ENCODE data around the gene METAP1D.

GRCh38 chr2:170362680-170363616 lies 185.0 kb downstream of the MYO3B start:
- PRO-cap = no peak
- RAMPAGE, long total RNA, 3 experiments = no peak in any of the 3 experiments

DNA sequence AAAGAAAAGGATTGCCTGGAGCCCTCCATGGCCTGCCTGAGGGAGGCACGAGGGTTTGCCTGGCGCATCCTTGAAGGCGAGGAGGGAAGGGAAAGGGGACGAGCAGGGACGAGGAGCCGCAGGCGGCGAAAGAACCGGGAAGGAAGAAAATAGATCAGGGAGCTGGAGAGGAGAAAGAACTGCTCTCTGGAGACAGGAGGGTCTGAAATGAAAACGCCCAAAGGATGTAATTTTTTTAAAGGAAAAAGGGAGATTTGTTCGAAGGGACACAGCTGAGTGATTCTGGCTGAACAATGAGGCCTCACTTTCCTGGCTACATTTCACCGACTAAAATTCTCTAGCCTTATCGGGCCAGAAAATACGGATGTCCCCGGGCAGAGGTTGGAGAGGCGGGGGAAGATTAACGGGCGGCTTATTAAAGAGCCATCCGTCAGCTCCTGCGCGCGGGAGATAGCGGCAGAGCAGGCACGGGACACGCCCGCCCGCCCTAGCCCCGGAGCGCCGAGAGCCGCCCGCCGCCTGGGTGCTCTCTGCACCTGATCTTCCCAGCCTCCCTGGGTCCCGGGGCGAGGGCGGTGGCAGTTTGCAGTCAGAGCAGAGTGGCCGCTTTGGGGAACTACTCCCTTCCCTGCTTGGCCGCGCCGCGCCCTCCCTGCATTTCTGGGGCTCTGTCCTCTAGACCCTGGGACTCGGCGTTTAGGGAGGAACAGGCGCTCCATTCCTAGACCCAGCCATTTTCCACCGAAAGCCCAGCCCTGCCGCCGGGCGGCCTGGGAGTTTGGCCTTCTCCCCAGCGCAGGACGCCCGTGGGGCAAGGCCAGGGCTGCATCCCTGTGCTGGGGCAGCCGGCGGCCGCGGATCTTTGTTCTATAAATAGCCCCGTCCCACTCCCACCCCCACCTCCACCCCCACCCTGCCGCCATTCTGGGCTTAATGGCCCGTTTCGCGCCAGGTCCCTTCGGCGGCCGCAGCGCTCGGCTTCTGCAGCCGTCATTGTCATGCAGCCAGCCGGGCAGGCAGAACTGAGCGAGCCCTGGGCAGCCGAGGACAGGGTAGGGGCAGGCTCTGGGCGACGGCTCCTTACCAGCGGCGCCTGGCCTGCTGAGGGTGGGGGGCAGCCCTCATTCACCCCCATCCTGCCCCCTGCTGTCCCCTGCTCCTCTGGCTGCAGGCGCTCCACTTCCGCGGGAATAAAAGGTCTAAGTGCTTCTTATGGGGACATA lies 6.5 kb downstream of the GAD1 start:
- PRO-cap = no peak
- RAMPAGE, long total RNA, 3 experiments = no peak in any of the 3 experiments

DNA sequence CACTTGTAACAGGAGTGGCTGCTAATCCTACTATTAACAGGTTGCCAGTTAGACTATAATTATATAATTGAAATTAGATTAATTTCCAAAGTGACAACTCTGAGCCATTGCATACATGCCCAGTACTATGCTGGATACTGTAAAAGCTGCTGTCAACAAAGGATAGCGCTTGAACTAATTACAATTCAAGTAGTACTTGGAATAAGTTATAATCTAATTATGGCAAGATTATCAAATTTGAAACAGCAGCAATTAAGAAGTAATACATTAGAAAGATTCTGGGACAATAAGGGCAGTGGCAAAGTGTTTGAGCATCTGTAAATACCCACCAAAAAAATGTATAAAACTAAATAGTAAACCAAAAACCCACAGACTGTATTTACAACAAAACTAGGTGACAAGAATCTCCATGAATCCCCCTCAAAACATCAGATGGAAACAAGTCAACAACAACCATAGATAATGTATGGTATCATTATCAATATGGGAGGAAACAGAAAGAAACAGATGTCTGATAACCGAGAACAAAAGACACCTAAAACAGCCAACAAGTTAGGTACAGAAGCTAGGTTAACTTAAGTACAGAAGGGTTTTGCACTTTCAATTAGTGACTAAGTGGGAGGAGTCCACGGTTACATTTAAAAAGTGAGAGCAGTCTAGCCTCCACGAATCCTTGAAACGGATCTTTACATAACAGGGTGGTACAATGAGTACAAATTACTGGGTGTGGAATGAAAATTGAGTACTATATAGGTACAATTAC lies 76.9 kb downstream of the TLK1 start:
- PRO-cap = no peak
- RAMPAGE, long total RNA, 3 experiments = no peak in any of the 3 experiments

DNA sequence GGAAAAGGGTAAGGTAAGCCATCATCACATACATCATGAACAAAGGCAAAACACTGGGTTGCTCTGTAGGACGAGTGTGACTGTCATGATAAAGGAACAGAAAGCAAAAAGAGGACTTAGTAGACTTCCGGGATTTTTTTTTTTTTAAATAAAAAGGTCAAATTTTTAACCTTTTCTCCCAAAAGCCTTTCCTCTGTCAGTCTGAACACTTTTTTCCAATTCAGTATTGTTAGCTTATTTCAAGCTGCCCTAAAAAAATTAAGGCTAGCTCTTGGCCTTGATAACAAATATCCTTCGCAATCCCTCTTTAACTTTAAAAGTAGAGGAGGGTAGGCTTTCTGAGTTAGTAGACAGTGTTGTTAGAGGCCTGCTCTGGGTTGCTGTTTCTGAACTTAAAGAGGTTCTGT lies 103.2 kb downstream of the METTL8 start:
- PRO-cap = no peak
- RAMPAGE, long total RNA, 3 experiments = no peak in any of the 3 experiments

GRCh38 chr2:171354578-171354954 lies 79.2 kb downstream of the METTL8 start:
- PRO-cap = no peak
- RAMPAGE, long total RNA, 3 experiments = no peak in any of the 3 experiments

DNA sequence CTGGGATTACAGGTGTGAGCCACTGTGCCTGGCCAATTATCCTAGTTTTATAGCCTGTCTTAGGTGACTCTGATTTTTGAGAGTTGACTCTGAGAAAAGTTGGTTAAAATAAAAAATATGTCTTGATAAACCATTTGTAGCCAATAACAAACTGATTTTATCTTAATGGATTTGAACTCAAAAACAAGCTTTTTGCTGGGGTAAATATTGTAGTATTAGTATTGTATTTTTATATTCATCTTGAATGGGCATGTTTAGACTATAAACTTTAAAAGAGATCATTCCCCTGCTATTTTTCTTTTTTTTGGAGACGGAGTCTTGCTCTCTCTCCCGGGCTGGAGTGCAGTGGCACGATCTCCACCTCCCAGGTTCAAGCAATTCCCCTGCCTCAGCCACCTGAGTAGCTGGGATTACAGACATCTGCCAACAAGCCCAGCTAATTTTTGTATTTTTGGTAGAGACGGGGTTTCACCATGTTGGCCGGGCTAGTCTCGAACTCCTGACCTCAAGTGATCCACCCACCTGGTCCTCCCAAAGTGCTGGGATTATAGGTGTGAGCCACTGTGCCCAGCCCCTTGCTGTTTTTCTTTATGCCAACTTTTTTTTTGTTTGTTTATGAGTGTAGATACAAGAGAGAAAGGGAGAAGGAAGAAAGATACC lies 13.8 kb downstream of the DYNC1I2 start:
- PRO-cap = no peak
- RAMPAGE, long total RNA, 3 experiments = no peak in any of the 3 experiments

DNA sequence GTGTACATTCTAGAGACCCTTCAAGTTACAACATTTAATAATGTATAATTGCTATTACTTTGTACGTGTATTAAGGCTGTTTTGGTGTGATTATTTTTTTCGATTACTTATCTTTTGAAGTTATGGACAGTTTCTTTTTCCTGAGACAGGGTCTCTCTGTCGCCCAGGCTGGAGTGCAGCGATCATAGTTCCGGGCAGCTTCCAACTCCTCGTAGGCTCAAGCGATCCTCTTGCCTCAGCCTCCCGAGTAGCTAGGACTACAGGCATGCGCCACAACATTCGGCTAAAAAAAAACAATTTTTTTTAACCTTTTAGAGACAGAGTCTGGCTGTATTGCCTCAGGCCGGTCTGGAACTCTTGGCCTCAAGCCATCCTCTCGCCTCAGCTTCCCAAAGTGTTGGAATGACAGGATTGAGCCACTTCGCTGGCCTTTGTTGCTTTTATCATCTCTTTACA lies 912 bp downstream of the HAT1 start:
- PRO-cap = no peak
- RAMPAGE, long total RNA, 3 experiments = no peak in any of the 3 experiments

DNA sequence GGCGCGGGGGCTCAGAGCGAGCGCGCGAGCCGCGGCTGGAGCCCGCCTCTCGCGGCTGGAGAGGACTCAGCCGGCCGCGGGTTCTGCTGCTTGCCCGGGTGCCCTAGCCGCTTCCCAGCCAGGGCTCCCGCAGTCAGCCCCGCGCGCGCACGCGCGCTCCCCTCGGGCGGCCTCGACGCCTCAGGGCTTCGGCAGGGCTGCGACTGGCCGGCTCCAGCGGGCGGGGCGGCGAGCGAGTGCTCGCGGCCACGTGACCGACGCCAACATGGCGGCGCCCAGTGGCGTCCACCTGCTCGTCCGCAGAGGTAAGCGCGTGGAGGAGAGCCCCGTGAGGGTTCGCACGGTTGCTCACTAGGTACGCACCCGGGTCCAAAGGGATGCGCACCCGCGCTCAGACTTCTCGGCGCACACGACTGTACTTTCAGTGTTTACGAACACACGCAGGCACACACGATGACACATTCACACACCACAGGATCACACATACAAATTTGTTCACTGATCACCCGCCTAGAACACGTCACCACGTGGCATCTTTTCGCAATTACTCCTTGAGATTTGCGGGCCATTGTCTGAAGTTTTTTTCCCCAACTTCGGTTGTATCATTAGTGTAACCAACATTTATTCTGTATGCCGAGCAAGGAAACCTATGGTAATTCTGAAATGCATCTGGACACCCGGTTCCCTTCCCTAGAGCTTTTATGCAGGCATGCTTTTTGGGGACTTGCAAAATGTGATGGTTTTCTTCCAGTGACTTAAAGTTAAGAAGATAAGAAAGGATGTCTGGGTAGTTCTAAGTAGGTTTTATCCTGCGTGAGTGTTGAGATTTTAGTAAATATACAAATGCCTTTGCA lies at the start of gene METAP1D:
TSS of gene METAP1D (plus strand) at position 249 of the 854 bp plus-strand sequence.
- PRO-cap = bidirectional peak, plus-strand start at position 296 of the sequence, minus-strand start at position 131 of the sequence
- RAMPAGE, long total RNA, 3 experiments = start-site peak on the plus strand in 3 of 3 experiments, centred at positions 251 to 259 of the sequence, 48 to 89 reads per replicate

DNA sequence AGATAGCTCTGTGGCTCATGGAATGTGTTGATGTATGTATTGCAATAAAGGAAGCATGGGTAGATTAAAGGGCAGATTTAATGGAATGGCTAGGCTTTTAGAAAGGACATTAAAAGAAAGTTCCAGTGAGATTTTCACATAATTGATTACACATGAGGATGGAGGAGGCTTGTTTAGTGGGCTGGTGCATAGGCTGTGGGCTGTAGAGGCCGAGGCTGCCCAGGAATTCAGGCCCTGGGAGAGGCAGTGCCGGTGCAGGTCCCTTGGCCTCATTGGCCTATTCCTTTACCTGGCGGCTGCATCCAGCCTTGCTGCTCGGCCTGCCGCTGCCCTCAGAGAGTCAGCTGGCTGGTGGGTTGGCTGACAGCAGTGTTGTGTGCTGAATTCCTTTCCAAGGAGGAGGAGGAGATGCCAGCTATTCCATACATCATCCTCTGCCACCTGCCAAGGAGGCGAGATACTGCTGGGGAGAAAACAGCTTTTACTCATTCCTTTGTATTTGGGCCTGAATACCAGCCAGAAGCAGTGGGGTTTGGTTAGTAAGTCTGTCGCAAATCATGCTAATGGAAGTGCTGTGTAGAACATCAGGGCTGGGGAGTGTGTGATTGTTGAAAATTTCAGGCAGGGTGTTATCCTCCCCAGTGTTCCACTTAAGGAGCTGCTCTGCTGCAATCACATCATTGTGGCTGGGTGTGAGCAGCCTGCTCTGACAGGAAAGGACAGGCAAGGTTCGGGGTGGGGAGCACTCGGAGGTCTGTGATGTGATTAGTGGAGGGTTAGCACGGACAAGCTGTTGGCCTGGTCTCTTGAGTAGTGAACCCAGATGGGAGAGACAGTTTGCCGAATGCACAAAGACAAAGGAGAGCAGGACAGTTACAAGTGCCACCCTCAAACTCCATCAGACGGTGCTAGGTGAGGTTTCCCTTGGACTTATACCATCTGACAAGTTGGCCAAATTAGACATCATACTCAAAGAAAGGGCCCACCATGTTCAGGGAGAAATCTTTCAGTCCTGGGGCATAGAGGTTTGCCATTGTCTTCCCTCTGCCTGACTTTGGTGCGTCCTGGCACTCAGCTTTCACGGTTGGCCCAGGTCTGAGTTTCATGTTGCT lies 128.2 kb upstream of the DLX2 start:
- PRO-cap = no peak
- RAMPAGE, long total RNA, 3 experiments = no peak in any of the 3 experiments

DNA sequence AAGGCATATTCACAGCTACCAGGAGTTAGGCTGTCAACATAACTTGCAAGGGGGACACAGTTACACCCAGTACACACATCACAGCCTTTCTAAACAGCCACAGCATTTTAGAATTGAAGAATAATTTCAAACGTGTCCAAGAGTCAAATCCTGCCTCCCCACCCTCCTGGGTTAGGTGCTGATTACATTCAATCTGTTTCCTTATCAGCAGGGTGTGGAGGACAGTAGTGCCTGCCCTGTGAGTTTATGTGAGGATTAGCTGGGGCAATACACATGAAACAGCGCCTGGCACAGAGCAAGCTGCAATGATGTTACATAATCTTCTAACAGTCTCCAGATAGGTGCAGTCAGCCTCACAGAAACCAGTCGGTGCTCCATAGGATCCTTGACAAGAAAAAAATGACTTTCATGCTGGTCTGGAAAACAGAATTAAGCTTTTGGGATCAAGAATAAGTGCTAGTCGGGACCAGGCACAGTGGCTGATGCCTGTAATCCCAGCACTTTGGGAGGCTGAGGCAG lies 91.7 kb upstream of the ITGA6 start:
- PRO-cap = no peak
- RAMPAGE, long total RNA, 3 experiments = no peak in any of the 3 experiments

DNA sequence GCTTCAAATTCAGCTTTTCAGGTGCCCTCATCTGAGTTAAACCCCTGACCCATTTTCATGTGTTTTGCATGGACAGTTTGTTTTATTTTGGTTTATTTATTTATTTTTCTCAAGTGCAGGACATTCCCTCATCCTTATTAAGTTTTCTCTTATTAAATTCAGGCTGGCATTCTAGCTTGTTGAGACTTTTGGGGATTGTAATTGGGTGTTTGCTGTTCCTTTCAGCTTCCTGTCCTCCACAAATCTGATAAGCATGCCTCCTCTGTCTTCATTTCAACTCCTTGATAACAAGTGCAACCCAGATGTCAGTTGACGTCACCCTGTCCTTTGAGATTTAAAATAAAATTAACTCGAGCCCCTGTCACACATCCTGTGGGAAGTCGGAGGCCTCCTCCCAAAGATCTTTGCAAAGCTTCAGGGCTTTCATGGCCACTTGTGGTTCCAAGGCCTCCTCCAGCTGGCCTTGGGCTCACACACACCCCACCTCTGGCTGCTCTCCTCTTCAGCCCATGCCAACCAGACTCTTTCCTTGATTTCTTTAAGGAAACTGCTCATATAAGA lies 70.0 kb upstream of the ITGA6 start:
- PRO-cap = no peak
- RAMPAGE, long total RNA, 3 experiments = no peak in any of the 3 experiments

- PRO-cap = no peak
- RAMPAGE, long total RNA, 3 experiments = no peak in any of the 3 experiments
Observed at GRCh38 chr2:172426760-172427078, 667 bp upstream of the ITGA6 start.

DNA sequence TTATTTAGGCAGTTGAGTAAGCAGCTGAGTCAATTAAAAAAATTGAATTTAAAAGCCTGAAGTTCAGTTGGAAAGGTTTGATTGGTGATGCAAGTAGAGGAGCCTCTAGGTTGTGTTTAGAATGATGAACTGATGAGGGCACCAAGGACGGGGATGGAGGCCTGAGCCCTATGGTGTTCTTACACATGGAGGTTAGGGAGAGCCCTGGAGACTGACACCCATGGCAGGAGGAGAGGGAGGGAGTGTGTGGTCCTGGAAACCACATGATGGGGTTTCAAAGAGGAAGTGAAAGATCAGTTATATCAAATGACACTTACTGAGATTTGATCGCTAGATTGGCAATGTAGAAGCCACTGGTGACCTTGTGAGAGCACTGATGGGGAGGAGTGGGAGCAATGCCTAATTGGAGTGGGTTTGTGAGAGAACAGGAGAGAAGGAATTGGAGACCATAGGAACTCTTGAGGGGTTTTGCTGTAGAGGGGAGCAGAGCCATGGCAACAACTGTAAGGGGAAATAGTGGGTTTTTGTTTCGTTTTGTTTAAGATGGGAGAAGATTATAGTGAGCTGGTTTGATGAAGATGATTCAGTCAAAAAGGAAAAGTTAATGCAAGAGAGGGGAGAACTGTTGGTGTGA lies 10.3 kb downstream of the ITGA6 start:
- PRO-cap = no peak
- RAMPAGE, long total RNA, 3 experiments = no peak in any of the 3 experiments

GRCh38 chr2:172497853-172498335 lies 58.0 kb upstream of the PDK1 start:
- PRO-cap = no peak
- RAMPAGE, long total RNA, 3 experiments = no peak in any of the 3 experiments

DNA sequence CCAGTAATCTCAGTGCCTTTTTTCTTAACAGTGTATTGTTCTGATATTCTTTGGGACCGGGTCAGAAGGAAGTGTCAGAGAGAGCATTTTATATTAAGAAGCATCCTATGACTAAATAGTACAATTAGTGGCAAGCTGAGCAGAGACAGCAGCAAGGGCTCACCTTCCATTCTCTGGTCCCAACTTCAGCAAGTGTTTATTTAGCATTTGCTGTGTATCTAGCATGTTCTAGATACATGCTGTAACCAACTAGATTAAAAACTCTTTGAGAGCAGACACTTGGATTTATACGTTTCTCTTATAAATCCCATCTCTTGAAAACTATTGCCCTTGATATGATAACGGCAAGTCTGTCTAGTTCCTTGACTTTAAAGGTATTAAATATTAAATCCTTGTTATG lies 126.6 kb downstream of the RAPGEF4 start:
- PRO-cap = no peak
- RAMPAGE, long total RNA, 3 experiments = no peak in any of the 3 experiments

- PRO-cap = no peak
- RAMPAGE, long total RNA, 3 experiments = no peak in any of the 3 experiments
Observed at GRCh38 chr2:173075058-173075607, 513 bp upstream of the MAP3K20 start.

- PRO-cap = no peak
- RAMPAGE, long total RNA, 3 experiments = no peak in any of the 3 experiments
Observed at GRCh38 chr2:173355286-173356042, 792 bp downstream of the CDCA7 start.

DNA sequence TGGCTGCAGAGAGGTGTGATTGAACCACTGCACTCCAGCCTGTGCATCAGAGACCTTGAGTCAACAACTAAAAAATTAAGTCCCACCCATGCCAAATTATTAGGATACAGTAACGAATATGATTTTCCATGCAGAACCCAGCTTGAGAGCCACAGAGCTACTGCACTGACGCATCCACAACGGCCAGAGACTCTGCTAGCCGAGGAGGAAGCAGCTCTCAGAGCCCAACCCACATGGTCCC lies 25.7 kb upstream of the SP3 start:
- PRO-cap = no peak
- RAMPAGE, long total RNA, 3 experiments = no peak in any of the 3 experiments

DNA sequence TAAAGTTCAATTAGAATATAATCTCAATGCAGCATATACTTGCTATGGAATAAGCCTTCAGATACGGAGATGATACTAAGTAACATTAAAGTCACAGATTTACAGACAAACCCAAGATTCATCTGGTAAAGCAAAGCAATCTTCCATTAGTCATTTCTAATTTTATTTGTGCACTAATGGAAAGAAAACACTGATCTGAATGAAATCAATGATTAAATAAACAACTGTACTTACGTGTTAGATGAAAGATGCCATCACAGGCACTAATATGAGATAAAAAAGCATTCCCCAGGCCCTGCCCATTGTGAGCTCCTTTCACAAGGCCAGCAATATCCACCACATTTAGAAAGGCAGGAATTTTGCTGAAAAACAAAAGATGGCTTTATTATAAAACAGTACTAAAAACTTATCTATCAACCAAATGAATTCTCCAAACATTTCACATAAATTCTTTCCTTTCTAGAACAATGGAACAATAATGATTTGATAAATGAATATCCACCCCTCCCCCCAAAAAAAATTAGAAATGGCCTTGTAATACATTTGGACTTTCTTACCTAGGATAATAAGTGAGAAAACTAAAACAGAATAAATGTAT lies 25.4 kb downstream of the OLA1 start:
- PRO-cap = no peak
- RAMPAGE, long total RNA, 3 experiments = no peak in any of the 3 experiments

DNA sequence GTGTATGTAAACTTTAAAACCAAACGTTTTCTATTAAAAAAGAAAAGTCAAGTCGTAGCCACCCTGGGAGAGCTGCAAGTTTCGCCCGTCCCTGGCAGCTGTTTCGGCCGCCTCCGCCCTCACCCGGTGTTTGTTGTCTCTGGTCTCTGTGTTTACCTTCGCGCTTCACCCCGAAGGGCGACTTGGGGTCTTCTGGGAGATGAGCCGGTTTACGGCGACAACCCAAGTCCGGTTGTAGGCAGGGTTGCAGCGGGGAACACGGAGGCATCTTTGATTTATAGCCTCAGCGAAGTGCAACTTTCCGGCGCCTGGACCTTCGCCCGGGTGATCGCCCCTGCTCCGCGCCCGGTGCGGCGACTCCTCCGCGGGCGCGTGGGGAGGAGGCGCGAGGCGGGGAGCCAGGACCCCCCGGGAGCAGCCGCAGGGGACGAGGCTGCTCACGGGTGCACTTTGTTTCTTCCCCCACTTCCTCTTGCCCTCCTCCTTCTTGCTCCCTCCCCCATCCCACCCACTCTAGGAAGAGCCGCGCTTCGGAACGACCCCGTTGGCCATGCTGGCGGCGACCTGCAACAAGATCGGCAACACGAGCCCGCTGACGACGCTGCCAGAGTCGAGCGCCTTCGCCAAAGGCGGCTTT lies 954 bp downstream of the SP9 start:
- PRO-cap = no peak
- RAMPAGE, long total RNA, 3 experiments = no peak in any of the 3 experiments